ENCODE results near the gene IRGQ.

GRCh38 chr19:41907783-41908361 is 20.4 kb downstream of the ERFL start:
- PRO-cap: no peak

- PRO-cap: no peak
Measured at GRCh38 chr19:41935837-41936225, 7.6 kb upstream of the ERFL start.

DNA sequence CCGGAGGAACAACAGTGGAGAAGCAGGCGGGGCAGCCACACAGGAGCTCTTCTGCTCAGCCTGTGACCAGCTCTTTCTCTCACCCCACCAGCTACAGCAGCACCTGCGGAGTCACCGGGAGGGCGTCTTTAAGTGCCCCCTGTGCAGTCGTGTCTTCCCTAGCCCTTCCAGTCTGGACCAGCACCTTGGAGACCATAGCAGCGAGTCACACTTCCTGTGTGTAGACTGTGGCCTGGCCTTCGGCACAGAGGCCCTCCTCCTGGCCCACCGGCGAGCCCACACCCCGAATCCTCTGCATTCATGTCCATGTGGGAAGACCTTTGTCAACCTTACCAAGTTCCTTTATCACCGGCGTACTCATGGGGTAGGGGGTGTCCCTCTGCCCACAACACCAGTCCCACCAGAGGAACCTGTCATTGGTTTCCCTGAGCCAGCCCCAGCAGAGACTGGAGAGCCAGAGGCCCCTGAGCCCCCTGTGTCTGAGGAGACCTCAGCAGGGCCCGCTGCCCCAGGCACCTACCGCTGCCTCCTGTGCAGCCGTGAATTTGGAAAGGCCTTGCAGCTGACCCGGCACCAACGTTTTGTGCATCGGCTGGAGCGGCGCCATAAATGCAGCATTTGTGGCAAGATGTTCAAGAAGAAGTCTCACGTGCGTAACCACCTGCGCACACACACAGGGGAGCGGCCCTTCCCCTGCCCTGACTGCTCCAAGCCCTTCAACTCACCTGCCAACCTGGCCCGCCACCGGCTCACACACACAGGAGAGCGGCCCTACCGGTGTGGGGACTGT is 3.7 kb downstream of the ZNF574 start:
- PRO-cap: no peak

- PRO-cap: no peak
Measured at GRCh38 chr19:42086339-42087395, 10.7 kb downstream of the ZNF574 start.

GRCh38 chr19:42191561-42192553 is 25.6 kb downstream of the DEDD2 start:
- PRO-cap: no peak

GRCh38 chr19:42231687-42232401 is 10.6 kb downstream of the GSK3A start:
- PRO-cap: no peak

GRCh38 chr19:42246720-42247431 is 4.5 kb upstream of the GSK3A start:
- PRO-cap: no peak

DNA sequence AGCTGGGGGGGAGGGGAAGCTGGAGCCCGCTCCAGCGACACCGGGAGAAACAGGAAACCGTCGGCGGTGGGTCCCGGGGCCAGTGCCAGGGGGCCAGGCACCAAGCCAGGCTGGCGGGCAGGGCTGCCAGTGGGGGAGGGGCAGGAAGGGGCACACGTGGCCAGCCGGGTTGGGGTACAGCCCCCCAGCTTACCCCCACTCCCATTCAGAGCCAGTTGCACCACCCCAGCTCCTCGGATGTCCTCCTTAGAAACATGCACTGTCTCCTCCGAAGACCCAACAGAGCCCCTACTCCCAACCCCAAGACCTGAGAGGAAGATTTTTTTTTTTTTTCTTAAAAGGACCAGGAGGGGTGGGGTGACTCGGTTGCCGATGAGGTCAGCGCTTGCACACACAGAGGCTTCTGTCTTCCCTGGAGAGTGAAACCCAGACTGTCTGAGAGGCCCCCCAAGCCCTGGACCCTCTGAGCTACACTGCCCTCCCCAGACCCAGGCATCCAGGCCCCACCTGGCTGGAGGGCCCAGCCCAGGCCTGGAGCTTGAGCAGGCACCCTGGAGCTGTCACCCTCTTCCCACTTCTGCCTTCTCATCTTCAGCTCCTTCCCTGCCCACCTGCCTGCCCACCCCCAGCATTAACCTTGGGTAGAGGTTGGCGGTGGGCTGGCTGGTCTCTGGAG is 4.0 kb downstream of the ERF start:
- PRO-cap: no peak

DNA sequence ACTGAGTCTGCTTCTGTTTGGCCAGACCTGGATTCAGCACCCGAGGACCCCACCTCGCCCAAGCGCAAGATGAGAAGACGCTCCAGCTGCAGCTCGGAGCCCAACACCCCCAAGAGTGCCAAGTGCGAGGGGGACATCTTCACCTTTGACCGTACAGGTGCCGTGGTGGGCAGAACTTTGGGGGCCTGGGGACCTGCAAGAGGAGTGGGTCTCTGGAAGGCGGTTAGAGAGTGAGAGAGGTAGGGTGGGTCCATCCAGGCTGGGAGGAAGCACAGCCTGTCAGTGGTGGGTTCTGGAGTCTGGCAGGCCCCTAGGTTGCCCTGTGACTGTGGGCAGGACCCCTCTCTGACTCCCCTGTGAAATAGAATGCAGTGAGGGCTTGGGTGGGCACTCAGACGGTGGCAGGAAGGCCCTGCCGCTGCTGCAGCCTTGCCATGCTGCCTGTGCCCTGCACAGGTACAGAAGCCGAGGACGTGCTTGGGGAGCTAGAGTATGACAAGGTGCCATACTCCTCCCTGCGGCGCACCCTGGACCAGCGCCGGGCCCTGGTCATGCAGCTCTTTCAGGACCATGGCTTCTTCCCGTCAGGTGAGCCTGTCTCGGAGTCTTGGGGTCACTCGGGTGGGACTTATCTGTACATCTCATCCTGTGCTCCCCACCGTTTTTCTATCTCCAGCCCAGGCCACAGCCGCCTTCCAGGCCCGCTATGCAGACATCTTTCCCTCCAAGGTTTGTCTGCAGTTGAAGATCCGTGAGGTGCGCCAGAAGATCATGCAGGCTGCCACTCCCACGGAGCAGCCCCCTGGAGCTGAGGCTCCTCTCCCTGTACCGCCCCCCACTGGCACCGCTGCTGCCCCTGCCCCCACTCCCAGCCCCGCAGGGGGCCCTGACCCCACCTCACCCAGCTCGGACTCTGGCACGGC is 7.5 kb upstream of the PRR19 start:
- PRO-cap: no peak

DNA sequence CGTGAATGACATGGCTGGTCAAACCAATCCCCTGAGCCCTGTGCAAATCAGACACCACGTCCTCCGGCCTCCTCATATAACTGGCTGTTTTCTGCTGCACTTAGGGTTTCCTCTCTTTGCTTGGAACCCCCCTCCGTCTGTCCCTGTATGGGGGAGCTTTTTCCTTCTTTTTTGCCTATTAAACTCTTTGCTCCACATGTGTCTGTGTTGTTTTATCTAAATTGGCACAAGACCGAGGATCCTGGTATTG is 30.3 kb upstream of the CEACAM1 start:
- PRO-cap: no peak

DNA sequence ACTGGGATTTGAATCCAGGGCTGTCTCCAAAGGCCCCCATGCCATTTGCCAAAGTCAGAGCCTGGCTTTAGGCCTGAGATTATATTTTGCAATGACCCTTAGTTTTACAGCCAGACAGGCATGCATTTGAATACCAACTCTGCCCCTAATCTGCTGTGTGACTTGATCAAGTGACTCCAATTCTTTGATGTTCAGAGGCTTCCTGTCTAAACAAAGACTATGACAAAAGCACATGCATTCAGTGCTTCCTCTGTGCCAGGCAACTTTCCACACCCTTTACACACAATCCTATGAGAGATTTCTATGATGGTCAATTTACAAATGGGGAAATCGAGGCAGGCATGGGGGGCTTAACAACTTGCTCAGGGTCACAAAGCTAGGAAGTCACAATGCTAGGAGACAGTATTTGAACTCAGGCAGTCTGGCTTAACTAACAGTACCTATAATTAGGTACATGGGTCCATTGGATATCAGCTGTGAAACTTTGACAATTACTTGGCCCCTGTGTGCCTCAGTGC is 3.7 kb upstream of the LYPD3 start:
- PRO-cap: no peak

- PRO-cap: no peak
Measured at GRCh38 chr19:43525894-43526559, 974 bp downstream of the ETHE1 start.

DNA sequence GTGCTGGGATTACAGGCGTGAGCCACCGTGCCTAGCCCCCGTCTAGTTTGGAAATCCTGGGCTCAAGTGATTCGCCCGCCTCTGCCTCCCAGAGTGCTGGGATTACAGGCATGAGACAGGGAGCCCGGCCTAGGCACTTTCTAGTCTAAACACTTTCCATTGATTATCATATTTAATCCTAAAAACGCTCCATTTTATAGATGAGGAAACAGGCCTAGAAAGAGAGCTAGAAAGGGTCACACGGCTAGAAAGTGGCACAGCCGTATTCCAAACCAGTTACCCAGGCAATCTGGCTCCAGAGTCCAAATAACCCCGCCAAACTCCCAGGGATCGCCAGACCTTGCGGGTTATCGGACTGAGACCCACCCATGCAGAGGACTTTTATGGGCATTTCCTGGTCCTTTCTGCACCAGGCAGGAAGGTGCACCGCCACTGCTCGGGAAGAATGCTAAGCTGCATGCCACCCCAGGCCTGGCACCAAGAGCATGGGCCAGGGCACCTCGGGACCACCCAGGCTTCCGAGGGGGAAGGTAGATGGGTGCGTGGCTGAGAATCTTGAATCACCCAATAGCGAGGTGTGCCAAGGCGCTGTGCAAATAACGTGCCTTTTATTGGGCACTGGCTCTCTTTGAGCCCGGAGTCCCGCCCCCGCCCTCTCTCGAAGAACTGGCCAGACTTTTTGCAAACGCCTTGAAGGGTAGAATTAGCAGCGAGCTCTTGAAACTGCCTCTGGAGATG is 527 bp upstream of the ZNF575 start:
- PRO-cap: no peak

DNA sequence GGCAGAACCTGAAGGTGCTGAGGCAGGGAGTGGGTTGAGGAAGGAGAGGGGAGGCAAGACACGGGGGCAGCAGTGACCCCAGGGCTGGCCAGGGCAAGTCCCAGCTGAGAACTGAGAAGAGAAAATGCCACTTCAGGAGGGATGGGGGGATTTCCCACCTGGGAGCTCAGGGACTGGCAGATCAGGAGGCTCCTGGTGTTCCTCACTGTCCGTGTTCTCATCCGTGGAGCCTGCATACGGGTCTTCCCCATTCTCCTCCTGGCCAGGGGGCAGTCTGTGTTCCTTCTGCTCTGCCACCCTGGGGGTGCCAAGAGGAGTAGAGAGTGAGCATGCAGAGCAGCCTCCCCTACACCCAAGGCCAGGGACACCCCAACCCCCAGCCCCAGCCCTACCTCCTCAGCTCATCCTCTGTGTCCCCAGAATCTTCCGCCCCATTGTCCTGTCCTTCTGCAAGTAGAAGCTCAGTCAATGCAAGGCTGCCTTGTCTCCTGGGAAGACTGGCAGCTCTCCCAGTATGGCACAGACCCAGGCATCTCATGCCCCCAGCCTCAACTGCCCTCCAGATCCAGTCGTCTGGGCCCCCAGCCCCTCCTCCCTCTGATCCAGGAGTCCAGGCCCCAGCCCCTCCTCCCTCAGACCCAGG is 12.8 kb downstream of the ZNF575 start:
- PRO-cap: no peak

DNA sequence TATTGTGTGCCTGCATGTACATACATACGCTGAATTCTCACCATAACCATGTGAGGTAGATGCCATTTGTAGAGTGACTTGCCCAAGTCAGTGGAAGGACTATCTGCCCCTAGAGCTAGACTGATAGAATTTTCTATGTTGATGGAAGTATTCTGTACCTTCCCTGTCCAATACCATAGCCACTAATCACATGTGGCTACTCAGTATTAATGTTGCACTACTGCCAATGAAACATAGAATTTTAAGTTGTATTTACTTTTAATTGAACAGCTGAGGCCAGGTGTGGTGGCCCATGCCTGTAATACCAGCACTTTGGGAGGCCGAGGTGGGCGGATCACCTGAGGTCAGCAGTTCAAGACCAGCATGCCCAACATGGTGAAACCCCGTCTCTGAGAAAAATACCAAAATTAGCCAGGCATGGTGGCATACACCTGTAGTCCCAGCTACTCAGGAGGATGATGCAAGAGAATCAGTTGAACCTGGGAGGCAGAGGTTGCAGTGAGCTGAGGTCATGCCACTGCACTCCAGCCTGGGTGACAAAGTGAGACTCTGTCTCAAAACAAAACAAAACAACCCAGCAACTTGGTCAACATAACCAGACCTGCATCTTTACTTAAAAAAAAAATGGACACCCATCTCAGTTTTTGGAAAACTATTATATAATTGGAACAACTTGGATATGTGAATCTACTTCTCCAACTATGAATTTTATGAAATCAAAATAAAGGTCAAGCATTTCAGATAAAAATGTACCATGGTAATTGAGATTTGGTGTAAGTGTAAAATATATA is 9.0 kb downstream of the IRGQ start:
- PRO-cap: no peak

GRCh38 chr19:43595641-43597036 is at the start of gene IRGQ:
Gene IRGQ (minus strand): TSS chr19:43596134.
- PRO-cap: bidirectional peak, plus-strand start at chr19:43596392, minus-strand start at chr19:43596264; unidirectional peak, plus-strand start at chr19:43596588

DNA sequence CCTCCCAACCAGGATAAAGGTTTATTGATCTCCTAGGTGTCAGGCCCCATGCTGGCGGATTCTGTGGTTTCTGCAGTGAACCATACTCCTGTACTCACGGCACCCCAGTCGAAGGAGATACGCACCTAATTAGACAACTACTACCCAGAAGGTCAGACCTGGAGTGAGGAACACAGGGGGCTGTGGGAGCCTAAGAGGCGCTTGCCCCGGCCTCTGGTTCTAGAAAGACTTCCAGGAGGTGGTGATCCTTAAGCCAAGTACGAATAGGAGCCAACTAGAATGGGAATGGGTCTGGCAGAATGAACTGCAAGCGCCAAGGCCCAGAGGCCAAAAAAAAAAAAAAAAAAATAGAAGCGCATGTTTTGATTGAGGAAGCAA is 720 bp upstream of the ZNF428 start:
- PRO-cap: no peak

- PRO-cap: no peak
Measured at GRCh38 chr19:43634362-43634962, 5.2 kb downstream of the CADM4 start.

GRCh38 chr19:43650464-43650663 is 10.7 kb upstream of the CADM4 start:
- PRO-cap: no peak

GRCh38 chr19:43651483-43652665 is 12.2 kb upstream of the CADM4 start:
- PRO-cap: no peak

Measured in natural killer cell (primary cell).